Airway epithelial cell (primary cell): ENCODE results near the gene ERRFI1.

DNA sequence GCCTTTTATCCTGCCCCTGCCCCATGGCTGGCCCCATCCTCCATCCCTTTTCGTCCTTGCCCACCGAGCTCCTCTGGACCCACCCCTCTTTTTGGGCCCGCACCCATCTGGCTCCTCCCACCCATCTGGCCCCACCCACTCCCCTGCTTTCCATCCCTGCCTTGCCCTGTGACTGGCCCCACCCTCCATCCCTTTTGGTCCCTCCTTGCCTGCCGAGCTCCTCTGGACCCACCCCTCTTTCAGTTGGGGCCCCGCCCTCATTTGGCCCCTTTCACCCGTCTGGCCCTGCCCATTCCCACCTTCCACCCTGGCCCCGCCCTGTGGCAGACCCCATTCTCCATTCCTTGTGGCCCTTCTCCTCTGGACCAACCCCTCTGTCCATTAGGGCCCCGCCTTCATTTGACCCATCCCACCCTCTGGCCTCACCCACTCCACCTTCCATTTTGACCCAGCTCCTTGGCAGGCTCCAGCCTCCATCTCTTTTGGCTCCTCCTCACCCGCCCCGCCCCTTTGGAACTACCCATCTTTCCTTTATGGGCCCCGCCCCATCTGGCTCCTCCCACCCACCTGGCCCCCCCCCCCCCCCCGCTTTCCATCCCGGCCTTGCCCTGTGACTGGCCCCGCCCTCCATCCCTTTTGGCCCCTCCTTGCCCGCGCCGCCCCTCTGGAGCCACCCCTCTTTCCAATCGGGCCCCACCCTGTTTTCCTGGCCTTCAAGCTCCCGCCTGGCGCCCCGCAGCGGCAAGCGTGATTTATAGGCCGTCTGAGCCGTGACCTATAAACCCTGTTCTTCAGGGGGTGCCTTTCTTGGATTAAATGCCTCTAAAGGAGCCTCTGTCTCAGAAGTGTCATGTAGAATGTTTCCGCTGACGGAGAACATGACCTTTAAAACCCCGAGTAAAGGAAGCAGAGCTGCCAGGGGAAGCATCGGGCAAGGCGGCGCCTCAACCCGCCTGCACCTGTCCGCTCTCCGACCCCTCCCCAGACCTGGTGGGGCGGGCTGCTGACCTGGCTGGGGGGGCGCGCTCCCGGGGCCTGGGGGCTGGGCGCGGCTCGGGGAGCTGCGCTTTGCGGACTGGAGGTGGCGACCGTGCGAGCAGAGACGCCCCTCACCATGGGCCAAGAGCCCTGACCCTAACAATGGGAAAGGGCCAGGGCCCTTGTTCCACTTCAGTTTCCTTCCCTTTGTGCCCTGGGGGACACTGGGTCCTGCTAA lies 177.9 kb downstream of the CAMTA1 start:
- RAMPAGE, long total RNA = no peak

- RAMPAGE, long total RNA = no peak
Measured at GRCh38 chr1:7783759-7783910, 456 bp upstream of the PER3 start.

GRCh38 chr1:8004647-8005528 lies 21.2 kb downstream of the ERRFI1 start:
- RAMPAGE, long total RNA = no peak

DNA sequence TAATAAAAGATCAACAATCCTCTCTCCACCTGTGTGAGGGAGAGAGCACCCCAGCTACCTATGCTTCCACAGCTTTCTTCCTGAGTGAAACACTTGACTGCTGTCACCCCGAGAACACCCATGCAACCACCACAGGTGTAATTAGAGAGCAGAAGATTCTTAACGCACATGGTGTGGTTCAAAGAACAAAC lies 11.8 kb downstream of the ERRFI1 start:
- RAMPAGE, long total RNA = no peak

DNA sequence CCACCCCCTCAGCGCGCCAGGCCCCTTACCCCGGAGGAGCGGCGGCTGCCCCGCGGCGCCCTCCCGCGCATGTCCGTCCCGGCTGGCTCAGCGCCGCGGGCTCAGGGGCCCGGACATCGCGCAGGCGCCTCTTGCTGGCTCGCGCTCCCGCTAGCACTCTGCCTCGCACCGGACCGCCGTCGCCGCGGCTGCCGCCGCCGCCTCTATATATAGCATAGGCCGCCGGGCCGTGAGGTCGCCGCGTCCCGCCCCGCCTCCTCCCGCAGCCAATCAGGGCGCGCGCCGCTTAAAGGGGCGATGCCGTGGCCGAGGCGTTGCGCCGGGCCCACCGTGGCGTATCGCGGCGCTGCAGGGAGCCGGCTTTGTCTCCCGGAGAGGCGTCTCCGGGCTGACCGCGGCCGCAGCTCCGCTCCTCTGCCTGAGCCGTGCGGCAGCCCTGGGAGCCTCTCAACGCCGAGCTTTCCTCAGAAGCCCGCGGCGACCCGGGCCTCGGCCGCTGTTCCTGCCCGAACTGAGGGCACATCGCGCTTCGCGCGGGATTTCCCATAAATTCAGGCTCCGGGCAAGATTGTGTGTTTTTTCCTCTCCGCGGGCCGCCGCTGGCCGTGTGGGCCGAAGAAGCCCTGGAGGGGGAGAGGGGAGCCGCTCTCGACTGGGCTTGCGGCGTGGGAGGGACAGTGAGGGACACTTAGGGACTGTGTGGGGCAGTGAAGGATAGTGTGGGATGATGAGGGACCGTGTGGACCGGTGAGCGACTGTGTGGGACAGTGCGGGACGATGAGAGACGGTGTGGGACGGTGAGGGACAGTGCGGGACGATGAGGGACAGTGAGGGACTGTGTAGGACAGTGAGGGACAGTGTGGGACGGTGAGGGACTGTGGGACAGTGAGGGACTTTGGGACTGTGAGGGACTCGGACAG lies at the start of gene ERRFI1:
ERRFI1 (minus strand) TSS at position 181 of the 920 bp plus-strand sequence.
- RAMPAGE, long total RNA = no peak

DNA sequence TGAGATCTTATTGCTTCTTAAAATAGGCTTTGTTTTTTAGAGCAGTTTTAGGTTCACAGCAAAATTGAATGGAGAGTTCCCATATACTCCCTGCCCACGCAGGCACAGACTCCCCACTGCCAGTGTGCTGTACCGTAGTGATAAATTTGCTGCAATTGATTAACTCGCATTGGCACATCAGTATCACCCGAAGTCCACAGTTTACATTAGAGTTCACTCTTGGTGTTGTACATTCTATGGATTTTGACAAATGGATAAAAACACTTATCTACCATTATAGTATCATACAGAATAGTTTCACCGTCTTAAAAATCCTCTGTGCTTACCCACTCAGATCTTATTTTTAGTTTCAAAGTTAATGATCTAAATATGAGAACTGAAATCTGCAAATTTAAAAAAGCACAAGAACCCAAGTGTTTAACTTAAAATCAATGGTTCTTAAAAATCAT lies 71.9 kb upstream of the ERRFI1 start:
- RAMPAGE, long total RNA = no peak

GRCh38 chr1:8136786-8137048 lies 110.6 kb upstream of the ERRFI1 start:
- RAMPAGE, long total RNA = no peak

DNA sequence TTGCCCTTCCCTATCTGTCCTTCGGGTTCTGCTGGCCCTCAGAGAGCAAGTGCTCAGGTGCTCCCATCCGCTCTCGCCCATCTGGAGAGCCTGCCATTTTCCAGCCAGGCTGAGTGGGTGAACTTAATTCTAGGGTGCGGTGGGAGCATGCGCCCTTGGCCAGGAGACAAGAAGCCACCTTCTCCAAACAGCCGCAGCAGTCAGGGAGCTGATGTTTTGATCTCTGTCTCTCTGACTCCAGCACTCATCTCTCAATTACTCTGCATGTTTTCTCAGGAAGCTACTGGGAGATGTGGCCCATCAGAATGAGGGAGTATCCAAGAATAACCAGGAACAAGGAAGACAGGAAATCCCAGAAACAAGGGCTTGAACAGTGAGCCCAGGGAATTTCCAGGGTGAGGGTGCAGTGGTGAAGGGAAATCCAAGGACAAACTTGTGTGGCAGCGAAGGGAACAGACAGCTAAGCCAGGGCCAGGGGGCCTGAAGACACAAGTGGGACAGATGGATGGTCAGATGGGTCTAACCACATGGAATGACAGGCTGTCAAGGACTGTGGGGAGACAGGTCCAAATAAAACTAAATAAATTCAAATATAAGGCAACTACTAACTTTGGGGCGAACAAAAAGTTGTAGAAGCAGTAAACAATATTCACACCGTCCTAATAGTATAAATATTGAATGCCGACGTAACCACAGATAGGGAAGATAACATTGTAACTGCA lies 121.8 kb upstream of the ERRFI1 start:
- RAMPAGE, long total RNA = no peak

DNA sequence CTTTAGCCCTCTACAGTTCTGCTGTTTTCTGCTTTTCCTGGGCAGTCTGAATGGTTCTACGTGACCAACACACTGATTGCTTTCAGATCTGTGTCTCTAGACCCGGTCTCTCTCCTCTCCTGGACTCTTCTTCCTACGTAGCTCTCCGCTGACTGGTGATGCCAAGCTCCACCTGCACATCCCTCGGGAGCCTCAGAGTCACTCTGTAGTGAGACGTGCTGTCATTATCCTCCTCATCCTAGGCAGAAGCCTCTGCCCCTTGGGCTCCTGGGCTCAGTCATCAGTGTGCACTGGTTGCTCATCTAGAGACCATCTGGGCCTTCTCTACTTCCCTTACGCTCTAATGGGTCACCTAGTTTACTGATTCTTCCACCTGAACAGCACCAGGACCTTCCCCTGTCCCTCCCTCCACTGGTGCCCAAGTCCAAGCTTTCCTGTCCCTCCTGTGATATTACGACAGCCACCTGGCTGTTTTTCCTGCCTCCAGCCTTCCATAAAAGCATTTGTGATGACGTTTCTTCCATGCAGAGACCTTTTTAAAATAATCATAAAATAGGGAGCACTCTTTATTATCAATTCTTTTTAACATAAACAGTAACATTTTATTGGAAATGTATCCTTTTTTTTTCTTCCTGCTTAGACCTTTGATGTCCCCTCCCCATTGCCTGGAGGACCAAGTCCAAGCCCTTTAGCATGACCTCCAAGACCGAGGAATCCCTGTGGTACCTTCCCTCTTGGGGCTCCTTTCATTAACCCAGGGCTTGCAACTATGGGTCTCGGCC lies 136.1 kb upstream of the ERRFI1 start:
- RAMPAGE, long total RNA = no peak

GRCh38 chr1:8201246-8201667 lies 116.7 kb upstream of the SLC45A1 start:
- RAMPAGE, long total RNA = no peak

DNA sequence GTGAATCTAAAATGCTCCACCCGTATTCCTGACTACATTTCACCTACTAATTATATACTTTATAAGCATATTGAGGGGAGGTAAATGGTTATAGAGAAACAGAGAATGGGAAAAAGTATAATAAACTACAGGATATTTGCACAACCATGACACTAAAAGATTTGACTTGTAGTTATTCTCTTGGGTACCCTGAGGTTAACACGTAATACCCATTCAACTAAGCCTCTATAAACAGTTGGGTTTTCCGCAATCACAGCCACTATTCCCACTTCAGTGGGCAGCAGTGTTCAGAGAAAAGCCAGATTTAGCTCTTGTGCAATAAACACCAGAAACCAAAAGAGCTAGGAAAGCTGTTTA lies 101.1 kb downstream of the SLC45A1 start:
- RAMPAGE, long total RNA = no peak

GRCh38 chr1:8419596-8420277 lies 101.8 kb downstream of the SLC45A1 start:
- RAMPAGE, long total RNA = no peak

DNA sequence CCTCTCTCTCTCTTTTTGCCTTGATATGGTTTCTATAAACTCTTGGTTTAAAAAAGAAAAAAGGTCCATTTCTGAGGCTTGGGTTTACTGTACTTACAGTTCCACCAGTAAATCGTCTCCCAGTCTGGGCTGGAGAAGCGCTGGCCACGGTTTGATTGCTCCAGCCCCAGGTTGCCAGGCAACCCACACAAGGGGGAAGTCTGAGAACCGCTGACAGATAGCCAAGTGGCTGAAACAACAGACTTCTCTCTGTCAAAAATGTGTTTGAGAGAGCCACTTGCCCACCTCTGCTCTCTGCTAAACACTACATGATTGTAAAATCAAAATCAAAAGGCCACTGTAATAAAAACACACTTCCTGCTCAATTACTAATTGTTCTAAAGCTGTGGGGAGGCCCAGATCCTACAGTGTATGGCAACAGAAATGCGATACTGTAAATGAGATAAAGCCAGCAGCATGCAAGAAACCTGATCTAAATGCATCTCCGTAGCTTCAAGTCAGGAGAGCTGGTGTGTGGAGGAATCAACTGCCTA lies 121.1 kb downstream of the SLC45A1 start:
- RAMPAGE, long total RNA = no peak

DNA sequence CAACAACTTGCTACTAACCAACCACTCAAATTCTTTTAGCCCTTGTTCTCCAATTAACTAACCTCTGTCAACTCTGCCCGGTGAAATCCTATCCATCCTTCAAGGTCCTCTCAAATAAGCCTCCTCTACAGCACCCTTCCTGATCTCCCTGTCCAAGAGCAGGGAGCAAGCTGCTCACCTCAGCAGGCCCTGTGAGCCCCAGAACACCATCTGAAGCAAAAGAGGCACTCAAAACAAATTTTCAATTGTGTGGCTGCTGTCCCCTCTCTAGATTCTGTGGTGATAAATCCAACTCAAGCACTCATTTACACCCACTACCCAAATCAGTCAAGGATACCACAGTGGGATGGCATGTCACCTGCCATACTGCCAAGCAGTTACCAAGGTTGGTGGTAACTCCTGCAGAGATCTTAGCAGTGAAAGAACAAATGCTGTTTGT lies 134.1 kb downstream of the SLC45A1 start:
- RAMPAGE, long total RNA = no peak

GRCh38 chr1:8571710-8572134 lies 245.7 kb downstream of the RERE start:
- RAMPAGE, long total RNA = no peak

- RAMPAGE, long total RNA = no peak
Measured at GRCh38 chr1:8789288-8790087, 28.0 kb downstream of the RERE start.

- RAMPAGE, long total RNA = no peak
Measured at GRCh38 chr1:8863386-8863827, 15.1 kb downstream of the ENO1 start.

DNA sequence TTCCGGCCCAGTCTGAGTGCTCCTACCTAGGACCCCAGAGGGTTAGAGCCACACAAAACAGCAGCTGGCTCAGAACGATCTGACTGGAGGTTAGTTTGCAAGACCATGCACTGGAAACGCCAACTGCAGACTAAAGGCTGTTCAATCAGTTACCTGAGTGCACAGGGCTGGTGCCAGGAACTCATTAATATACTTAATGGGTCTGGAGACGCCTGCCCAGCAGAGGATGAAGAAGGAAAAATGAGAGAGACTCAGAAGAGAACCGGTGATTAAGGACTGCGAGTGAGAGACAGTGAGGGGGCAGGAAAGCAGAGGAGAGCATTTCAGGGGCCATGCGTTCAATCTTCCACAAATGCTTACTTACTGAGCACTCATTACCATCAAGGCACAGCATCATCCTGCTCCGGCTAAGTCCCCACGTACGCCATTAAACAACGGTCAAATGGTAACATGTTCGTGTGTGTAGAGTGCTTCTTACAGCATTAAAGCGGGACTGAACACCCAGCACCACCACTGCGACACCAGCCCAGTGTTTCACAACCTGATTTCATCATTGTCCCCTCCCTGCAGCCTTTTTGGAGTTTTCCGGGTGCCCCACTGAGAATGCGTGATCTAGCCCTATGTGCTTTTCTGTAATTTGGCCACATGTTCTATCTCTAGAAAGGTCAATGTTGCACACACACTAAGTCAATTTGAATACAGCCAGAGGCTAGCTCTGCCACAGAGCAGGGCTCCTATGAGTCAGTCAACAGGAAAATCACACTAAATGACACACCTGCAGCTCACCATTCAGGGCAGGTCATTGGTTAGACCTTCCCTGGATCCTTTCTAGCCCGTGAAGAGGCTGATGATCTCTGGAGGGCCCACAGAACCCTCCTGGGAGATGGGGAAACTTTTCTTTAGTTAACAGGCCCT lies 7.6 kb downstream of the ENO1 start:
- RAMPAGE, long total RNA = no peak

DNA sequence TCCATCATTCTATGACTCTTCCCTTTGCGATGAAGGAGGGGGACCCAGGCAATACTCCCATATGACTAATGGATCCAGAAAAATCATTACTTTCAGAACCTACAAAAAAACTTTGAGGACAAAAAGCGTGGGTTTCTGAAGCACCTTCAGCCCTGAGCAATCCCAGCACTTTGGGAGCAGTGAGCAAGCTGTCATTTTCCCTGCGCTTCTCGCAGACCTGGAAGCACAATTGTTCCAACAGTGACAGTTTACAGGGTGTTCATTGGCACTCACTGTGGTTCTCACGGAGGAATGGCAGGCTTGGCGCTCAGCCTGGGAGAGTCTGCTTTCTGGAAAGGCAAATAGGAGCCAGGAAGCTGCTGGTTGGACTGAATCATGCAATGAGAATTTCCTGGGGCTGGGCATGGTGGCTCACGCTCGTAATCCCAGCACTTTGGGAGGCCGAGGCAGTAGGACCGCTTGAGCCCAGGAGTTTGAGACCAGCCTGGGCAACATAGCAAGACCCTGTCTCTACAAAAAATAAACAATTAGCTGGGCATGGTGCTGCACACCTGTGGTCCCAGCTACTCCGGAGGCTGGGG lies 40.1 kb downstream of the SLC2A7 start:
- RAMPAGE, long total RNA = no peak

GRCh38 chr1:9072055-9072476 lies 2.6 kb upstream of the SLC2A5 start:
- RAMPAGE, long total RNA = no peak